ENCODE results near the gene CCKAR.

GRCh38 chr4:25880113-25880698 is 17.4 kb upstream of the SEL1L3 start:
- RRBS = no CpG with 5 or more reads among the region's 6 CpGs

- RRBS = no CpG with 5 or more reads among the region's 2 CpGs
Measured at GRCh38 chr4:26213867-26214215, 107.0 kb upstream of the RBPJ start.

GRCh38 chr4:26341567-26342180 is 20.9 kb downstream of the RBPJ start:
- RRBS = no CpG with 5 or more reads among the region's 6 CpGs

- RRBS = no CpG with 5 or more reads among the region's 17 CpGs
Measured at GRCh38 chr4:26490019-26490674, at the start of gene CCKAR. CCKAR (minus strand) TSS chr4:26490484.

GRCh38 chr4:26584210-26584898 is 470 bp downstream of the TBC1D19 start:
- RRBS = no CpG with 5 or more reads among the region's 18 CpGs

- RRBS = no CpG with 5 or more reads among the region's 7 CpGs
Measured at GRCh38 chr4:26884370-26885053, 23.9 kb downstream of the STIM2 start.

GRCh38 chr4:26992573-26993164 is 132.0 kb downstream of the STIM2 start:
- RRBS = no CpG with 5 or more reads among the region's 3 CpGs

DNA sequence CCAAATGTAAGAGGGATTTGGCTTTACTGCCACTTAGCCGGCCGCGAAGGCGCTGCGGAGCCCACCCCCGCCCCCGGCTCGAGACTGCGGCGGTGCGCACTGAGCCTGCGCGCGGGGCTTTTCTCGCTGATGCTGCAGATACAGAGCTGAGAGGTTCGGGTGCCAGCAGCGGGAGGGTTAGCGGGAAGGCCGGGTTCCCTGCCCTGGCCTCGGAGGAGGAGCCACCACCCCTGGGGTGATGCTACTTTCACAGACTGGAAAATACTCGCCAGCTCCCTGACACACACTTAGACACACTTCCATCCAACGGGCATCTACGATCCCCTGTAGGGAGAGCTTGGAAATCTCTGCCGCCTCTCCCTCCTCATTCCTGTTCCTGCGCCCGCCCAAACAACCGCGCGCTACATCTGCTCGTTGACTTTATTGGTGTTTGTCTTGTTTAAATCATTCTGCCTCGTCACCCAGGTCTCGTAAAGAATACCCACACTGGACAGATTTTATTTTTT is 2.1 kb upstream of the PCDH7 start:
- RRBS = 3% methylated on average over 12 of the region's 32 CpGs

GRCh38 chr4:31142489-31143203 is 422.5 kb downstream of the PCDH7 start:
- RRBS = no CpG with 5 or more reads among the region's 9 CpGs

DNA sequence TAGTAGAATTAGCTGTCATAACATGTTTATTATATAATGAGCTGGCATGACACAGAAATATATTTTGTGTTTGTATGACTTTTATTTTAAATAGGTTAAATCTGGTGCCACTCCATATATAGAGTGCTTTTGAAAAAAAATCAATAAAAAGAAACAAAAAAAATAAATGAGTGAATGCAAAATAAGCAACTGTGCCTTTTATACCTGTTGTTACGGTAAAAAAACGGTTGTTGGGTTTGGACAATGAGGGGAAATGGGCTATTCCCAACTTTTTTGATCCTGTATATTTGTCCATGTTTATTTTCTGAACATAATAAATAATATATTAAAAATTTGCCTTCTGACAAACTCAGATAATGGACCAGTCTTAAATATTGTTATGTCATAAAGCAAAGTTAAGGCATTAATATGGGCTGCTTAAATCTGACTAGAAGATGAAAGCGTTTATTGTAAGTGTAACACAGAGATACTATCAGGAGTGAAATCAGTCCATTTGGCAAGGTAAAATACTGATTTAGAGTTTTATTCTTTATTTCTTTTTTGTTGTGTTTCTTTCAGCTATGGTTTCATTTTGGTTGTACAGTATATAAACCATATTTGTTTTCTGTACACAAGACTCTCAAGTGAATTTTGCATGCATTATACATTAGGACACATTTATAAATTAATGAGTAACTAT is 425.3 kb downstream of the PCDH7 start:
- RRBS = no CpG with 5 or more reads among the region's 3 CpGs

- RRBS = 44% methylated on average over 2 of the region's 4 CpGs
Measured at GRCh38 chr4:35746342-35746880, 497.9 kb downstream of the ARAP2 start.

DNA sequence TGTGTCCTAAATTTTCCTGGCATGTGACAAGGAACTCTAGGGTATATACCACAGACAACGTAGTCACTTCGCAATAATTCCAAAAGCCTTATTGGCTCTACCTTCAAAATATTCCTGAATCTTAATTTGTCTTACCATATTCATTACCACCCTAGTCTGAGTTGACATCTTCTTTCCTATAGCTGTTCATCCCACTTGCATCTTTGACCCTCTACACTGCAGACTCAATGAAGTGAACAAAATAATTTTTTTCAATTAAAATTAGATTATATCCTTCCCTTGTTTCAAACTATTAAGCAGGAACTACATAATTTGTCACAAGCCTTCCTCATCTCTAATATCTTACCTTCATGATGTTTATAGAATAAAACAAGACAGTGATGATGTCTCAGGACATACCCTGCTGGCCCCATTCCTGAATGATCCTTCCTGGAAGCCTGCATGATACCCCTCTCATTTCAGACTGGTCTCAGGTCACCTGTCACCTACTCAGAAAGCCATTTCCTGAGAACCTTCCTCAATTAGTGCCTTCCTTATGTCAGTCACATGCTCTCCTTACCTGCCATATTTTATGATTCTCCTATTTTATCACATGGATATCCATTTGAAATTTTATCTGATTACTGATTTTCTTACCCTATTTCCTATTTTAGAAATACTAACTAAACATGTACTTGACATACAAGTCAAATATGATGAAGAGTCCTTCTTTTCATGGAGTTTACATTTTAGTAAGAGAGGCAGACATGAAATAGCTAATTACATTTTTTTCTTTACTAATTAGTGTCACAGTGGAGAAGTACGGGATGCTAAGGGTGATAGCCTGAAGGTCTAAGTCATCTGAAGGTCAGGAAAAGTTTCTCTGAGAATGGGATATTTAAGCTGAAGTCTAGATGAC is 166.6 kb downstream of the ARAP2 start:
- RRBS = no CpG with 5 or more reads among the region's 3 CpGs

DNA sequence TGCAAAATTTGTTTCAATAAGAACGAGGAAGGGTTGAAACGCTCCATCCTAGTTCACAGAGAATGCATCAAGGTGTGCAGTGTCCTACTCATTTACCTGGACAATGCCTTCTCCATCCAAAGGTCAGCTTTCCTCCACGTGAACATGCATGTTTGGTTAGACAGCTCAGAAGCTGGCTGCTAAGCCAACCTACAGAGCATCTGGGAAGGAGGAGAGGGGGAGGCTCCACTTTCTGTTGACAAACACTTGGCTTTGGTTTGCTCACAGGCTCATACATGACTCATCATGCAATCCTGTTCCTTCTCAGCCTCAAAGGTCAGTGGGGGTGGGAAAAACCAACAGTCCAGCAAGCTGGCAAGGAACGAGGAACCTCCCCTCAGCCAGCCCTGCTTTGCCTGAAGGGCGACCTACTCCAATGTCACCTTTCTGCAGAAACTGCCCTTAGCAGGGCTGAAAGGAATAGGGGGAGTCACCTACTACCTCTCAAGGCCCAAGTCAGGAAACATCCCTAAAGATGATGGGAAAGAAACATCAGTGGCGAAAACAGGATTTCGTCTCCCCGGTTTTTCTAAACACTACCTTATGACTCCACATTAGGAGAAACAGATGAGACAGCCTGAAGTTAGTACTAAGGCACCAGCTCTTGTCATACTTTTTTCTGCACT is 38.0 kb downstream of the RELL1 start:
- RRBS = no CpG with 5 or more reads among the region's 8 CpGs

DNA sequence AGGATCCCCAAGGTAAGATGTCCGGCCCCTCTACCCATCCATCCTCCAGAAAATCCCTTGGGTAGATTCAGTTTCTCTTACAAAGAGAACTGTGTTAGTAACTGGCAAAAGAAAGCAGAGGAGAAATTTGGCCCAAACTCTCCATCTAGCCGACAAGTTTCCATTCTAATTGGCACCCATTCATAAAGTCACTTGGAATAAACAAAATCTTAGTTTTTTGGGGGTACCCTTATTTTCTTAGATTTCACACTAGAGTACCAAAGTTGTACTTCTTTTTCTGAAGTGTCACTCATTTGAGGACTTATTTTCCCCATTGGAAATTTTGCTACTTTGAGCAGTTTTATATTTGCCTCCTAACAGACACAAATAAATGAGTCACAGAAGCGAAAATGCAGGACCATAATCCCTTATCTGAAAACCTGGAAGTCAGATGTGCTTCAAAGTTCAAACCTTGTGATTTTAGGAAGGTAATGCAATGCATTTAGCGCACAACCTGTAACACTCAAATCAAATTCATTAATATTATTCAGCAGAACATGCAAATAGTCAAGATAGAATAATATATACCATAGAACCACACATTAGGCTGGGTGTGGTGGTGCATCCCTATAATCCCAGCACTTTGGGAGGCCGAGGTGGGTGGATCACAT is 7.0 kb downstream of the RELL1 start:
- RRBS = 92% methylated on average over 1 of the region's 5 CpGs

- RRBS = under 1% methylated on average over 14 of the region's 54 CpGs
Measured at GRCh38 chr4:37826854-37827714, 598 bp downstream of the PGM2 start.

DNA sequence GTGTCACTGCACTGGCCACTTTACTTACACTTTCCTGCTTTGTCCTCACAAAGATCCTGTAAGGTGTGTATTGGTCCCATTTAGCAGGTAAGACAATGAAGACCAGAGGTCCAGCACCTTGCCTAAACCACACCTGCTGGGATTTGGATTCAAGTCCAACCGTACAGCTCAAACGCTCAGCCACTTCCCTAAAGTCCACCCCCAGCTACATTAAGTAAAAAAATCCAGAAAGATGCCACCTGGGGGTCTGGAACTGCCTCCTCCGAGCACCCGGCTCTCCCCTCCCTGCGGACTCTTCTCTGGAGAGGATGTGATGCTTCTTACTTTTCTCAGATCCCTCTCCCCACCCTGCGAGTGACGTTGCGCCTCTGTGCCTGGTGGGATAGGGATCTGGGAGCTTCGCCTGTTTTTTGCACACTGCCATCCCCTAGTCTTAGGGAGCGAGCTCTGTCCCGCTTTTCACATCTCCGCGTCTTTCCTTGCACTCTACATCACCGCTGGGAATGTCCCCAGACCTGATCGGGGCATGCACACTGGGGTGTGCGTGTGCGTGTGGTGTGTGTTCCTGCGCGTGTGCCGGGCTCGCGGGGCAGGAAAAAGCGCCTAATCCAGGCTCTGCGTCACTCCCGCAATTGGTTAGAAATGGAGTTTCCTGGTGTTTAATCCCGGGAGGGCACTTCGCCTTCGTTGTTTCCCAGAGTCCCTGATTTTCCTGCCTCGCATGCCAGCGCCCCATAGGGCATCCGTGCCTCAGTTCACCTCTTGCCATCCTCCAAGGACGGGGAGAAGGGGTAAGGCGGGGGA is 1.1 kb upstream of the TBC1D1 start:
- RRBS = 18% methylated on average over 5 of the region's 33 CpGs

DNA sequence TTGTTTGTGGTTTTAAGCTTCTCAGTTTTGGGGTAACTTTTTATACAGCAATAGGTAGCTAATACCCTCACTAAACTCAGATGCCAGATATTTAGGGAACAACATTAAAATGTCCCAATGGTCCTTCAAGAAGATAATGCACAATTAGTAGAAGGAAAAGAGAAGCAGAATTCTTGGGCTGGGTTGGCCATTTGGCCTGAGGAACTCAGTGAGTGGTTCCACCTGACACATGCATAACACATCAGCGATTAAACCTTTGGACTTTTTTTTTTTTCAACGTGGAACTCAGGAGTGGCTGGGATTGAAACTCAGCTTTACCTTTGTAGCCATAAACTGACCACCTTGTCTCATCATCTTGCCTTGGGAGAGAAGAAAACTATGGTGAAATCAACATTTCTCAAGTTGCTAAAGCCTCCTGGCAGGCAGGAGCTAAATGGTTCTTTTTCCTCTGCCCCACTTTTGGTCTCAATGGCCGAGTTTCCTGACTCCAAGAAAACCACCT is 16.2 kb downstream of the PTTG2 start:
- RRBS = no CpG with 5 or more reads among the region's 3 CpGs

DNA sequence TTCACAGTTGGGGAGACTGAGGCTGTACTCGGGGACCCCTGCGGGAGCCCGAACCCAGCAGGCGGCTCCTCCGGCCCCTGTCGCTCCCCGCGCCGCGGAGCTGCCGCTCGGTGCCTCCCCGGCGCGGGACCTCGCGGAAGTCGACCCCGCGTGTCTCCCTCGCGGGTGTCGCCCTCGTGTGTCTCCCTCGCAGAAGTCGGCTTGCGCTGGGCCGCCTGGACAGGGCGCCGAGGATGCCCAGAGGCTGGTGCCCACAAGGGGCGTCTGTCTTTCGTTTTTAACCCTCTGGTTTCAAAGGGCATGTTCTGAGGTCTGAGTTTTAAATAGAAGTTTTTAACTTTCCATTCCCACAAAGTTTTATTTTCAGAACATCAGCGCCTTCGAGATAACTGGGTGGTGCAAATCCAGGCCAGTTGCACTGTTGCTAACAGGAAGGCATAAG is 17.6 kb downstream of the PTTG2 start:
- RRBS = 2% methylated on average over 9 of the region's 34 CpGs

DNA sequence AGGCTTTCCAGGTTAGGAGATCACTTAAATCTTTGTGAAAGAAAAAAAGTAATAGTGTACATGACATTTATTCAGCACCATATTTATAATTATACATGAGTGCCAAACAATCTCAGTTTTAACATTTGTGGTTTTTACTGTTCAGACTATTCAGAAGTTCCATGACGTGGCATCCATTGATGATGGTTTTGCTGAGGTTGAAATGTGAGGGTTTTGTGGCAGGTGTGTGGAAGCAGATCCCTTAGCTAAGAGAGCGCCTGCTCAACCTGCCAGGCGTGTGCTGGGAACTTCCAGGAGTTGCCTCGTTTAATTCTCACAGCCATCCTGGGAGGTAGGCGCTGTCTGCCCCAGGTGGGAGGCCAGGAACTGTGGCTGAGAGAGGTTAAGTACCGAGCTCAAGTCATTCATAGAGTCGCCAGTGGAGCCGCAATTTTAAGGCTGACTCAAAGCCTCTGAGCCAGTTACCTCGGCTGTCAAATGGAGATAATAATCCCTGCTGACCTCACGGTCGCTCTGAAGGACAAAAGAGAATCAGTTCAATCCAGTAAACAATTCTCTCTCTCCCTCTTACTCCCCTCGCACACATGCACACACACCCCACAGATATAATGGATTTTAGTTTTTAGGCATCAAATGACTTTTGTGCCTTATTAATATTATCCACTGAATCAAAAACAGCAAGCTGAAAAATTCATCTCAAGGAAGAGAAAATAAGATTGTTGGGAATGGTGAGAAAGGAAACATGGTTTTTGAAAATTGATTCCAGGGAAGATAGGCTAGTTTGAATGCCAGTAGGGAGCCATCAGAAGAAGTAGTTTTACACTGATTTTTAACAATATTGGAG is 171.3 kb downstream of the PTTG2 start:
- RRBS = no CpG with 5 or more reads among the region's 12 CpGs

Measured in AG08470 (cell line).